Measurements from ENCODE around the gene GPR45.

DNA sequence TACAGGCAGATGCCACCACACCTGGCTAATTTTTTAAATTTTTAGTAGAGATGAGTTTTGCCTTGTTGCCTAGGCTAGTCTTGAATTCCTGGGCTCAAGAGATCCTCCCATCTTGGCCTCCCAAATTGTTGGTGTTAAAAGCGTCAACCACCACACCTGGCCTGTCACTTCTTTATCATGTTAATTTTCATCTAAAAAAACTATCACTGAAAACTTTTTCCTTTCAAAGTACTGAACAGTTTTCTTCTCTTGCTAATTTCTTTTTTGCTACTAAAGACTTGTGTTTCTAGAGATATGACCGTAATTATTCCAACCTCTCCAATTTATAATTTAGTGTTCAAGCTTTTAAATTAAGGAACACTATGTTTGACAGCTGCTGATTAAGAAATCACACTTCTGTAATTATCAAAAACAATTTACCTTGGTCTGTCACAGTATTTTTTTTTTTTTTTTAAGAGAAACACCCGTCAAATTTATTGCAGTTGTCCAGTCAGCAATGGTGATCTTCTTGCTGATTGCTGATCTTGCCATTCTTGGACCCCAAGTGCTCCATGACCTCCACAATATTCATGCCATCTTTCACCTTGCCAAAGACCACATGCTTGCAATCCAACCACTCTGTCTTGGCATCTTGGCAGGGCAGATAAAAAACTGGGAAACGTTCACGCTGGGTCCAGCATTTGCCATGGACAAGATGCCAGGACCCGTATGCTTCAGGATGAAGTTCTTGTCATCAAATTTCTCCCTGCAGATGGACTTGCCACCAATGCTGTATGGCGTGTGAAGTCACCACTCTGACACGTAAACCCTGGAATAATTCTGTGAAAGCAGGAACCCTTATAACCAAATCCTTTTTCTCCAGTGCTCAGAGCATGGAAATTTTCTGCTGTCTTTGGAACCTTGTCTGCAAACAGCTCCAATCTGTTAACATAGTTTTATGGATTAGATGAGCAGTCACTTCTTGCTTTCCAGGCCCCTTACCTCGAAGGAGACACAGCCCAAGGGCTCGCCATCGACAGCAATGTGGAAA is 21.2 kb downstream of the CNOT11 start:
- PRO-cap = no peak

DNA sequence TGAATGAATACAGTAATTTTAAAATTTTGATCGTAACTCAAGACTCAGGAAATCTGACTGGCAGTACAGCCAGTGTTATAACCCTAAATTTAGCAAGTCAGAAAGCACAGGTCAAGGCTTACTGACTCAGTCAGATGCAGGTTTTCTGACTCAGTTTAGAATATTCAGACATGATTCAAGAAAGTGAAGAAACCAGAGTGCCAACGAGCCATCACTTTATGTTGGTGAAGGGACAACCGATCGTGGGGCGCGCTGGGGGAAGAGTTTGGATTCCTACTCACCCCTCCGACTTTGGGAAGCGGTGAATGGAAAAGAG is 1.1 kb downstream of the RNF149 start:
- PRO-cap = no peak

DNA sequence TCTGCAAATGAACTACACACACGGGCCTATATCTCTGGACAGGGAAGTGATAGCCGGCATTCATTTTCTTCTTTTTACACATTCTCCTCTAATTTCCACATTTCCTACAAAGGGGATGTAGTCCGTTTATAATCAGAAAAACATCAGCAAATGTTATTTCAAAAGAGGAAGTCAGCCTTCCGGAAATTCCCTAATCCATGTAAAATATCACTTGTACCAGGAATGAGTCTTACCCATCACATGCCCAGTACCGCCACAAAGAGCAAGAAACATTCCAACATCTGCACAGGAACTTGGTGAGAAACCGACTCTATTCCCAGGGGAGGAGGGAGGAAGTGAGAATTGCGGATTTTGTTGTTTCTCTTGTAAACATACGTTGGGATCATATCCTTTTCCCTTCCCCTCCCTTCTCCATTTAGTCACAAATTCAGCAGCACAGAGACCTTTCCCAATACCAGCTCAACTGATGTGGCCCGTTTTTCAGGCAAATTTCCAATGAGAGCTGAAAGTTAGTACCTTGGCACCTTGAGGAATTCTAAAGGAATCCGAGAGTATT is 10.7 kb downstream of the RFX8 start:
- PRO-cap = no peak

- PRO-cap = no peak
These were observed 927 bp upstream of the MAP4K4 start for GRCh38 chr2:101696439-101697120.

DNA sequence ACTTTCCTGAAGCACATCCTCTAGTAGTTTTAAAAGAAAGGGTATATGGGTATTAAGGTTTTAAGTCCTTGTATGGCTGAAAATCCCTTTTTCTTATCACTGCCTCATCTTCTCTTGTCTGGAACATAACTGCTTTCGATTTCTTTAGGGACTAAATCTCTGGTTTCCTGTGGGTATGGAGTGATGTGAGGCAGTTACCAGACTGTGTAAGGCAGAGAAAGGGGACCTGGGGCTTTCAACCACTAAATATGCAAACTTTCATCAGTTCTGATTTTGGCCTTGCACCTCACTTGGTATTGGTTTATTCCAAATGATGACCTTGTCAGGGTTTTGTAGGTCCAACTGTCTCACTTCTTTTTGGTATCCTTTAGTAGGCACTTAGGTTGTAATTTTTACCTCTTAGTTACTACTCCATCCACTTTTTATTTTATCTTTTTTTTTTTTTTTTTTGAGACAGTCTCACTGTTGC is 9.3 kb downstream of the MAP4K4 start:
- PRO-cap = no peak

DNA sequence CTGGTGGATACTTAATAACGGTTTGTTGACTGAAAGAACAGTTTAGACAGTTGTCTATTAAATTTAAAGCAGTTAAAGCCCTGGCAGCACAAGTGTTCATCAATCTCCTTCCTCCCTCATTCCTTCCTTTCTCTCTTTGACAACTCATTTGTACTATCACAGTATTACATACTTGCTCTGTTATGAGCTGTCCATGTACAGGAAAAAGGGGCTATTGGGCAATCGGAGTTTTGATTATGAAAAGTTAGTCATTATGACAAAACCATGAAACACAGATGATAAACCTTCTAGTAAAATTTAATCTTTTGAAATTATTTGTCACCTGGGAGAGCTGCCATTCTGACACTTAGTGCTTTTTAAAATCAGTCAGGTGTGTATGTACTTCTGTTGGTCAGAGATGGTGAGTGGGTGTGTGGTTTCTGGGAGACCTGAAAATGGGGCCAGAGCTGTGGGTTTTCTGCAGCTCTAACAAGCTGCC is 39.3 kb downstream of the MAP4K4 start:
- PRO-cap = no peak

- PRO-cap = no peak
These were observed 75.2 kb downstream of the MAP4K4 start for GRCh38 chr2:101772500-101773409.

DNA sequence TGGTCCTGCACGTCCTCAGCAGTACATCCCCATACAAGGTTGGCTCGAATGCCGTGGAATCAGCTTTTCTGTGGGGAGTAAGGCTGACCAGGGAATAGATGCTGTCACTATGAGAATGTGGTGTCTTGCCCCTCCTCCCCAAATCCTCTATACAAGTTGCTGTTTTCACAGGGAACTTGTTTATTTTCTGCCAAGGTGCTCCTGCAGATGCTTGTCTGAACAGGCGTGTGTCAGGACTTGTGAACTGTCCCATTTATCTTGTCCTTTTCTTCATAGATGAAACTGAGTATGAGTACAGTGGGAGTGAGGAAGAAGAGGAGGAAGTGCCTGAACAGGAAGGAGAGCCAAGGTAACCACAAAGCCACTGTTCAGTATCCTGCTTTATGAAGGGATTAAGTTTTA is 144.8 kb downstream of the MAP4K4 start:
- PRO-cap = no peak

GRCh38 chr2:102041385-102041749 is 49.6 kb downstream of the IL1R2 start:
- PRO-cap = no peak

DNA sequence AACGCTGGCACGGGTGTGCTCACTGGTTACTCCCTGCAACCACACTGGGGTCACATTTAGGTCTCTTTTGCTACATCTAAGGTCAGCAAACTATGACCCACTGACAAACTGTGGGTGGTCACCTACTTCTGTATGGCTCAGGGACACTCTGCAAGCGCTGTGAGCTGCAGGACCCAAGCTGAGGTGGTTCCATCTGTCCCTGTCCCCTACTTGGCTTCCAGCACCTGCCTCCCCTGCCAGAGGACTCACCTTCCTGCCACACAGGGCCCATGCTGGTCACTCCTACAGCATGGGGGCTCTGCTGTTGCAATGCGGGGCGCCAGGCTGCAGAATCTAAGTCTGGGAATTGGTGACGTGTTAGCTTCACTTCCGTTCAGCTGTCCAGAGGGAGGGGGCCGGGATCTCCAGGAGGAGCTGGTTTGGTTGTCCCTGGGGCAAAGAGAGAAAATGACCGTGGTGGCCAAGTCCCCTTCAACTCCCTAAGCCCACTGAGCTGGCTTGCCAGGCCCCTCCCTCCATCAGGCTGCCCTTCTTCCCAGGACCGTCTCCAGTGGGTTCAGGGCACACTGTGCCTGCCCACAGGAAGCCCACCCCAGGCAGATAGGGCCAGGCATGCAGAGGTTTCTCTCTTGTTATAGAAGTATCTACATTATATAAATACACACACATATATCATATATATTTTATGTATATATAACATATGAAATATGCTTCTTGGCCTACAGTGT is 69.5 kb downstream of the IL1R2 start:
- PRO-cap = no peak

DNA sequence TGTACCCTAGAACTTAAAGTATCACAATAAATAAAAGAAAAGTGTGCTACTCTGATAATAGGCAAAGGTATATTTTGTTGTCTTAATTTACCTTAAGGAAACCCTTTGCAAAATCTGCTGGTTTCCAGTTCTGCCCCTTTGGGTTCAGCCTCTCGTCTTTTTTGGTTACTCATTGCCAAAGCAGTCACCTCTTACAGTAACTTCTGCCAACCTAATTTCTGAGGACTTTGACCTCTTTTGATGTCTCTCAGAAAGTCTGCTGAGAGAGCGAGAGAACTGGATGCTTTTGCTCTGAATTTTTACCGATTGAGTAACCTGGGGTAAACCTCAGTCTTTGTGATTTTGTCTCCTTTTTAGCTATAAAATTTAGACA is 34.9 kb upstream of the IL1R1 start:
- PRO-cap = no peak

DNA sequence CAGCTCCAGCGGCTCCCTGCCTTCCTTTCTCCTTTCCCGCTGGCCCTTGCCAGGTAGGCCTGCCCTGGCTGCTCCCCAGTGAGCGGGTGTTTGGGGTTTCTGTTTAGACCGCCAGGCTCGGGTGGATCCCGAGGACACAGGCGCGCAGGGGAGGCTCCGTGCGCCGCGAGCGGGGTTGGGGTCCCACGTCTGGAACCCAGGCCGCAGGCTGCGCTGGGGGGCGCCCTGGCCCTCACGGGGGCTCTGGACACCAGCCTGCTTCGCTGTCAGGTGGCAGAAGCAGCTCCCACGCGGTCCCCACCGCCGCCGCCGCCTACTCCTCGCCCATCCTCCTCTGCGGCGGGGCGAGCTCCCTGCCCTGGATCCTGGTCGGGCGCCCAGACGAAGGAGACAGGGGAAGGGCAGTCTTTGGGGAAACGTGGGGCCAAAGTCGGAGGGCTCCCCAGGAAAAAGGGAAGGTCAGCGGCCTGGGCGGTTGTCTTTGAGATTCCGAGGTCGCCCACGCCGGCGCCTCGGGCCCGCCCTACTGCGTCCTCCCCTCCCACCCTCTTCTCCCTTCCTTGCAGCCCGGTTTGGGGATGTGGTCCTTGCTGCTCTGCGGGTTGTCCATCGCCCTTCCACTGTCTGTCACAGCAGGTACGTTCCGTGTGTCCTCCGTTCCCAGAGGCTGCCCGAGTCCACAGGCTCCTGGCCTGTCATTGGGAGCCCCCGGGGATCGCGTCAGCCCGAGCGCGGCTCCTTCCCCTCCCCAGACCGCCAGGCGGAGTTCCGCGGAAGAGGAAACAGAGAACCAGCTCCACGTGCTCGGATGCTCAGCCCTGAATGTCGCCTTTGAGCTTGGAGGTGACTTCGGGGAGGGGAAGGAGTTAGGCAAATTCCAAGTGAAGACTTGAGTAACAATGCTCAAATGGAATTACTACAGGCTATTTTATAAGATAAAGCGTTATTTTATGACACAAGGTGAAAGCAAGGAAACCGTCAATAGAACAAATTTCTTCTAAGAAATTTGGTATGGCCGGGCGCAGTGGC is 781 bp downstream of the IL1RL2 start:
- PRO-cap = bidirectional peak, plus-strand start at position 114 of the sequence, minus-strand start at position 47 of the sequence; bidirectional peak, plus-strand start at position 609 of the sequence, minus-strand start at position 750 of the sequence

GRCh38 chr2:102685461-102685965 is 51.2 kb downstream of the MFSD9 start:
- PRO-cap = no peak

DNA sequence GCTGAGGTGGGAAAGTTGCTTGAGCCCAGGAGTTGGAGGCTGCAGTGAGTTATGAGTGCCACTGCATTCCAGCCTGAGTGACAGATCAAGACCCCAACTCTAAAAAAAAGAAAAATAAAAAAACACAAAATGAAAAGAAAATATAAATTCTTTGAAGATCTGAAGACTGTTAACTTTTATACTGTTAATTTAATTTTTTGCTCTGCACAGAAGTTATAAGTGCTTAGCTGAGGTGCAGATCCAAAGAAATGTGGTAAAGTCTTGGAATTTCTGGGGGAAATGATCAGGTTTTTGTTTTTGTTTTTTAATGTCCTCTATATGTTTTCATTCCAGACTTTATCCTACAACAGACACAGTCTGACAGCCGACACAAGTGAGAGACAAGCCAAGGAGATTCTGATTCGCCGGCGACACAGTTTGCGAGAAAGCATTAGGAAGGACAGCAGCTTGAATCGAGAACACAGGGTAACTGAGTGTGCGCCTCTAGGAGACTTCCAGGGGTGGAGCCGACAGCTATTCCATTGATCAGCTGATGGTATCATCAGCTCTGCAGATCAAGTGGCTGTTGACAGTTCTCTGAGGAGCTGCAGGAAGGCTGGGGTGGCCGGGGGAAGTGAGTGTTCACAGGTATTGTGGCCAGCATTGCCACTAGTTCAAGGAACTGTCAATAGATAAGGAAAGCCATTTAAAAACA is 32.3 kb downstream of the MFSD9 start:
- PRO-cap = no peak

GRCh38 chr2:102762151-102762435 is 262 bp downstream of the TMEM182 start:
- PRO-cap = no peak

DNA sequence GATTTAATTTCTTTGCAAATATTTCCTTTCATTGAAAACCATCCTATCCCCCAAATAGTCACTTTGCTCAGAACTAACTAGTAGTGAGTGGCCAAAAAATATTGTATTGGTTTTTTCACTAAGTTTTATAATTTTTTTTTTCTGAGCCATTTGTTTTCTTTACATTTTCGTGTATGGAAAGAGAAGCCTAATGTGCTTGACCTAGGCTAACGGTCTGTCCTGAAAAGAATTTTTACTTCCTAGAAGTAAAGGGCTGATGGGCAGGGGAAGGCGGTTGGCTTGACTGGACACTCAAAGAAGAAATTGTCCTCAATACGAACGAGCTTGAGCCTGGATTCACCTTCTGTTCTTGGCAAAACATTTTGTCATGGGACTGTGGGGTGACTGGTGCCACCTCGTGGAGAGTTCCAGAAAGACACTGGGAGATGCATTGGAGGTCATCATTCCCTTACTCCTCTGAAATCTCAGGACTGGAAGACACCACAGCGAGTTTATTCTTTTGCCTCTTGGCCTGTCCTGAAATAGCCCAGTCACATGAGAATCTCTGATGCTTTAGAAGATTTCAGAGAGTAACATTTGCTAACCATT is 44.3 kb downstream of the TMEM182 start:
- PRO-cap = no peak

GRCh38 chr2:104043944-104044245 is 810.0 kb upstream of the POU3F3 start:
- PRO-cap = no peak

DNA sequence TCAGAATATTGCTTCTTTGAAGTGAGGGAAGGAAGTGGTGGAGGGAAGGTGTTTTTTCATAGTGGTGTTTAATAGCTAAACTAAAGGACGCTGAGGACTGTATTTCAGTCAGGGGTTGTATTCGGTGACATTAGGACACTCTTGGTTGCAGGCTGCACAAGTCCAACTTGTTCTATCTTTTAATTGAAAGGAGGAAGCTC is 69.9 kb downstream of the MRPS9 start:
- PRO-cap = no peak

DNA sequence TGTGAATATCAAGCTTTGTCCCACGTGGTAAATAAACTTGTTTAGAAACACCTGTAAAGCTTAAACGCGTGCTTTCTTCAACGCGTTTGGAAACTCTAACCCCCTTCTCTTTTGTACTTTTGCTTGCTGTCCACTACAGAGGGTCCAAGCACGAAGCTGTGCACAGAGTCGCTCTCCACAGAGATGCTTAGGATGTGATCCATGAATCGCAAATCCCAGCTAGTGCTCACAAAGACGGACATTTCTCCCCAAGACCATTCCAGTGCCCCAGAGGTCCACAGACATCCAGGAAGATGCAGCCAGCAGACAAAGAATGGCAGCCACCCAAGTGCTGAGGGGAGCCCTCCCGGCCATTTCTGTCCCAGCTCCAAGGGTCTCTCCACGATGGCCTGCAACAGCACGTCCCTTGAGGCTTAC is at the start of gene GPR45:
Gene GPR45, plus strand, starts transcription at position 269 of the 417 bp plus-strand sequence.
- PRO-cap = no peak

DNA sequence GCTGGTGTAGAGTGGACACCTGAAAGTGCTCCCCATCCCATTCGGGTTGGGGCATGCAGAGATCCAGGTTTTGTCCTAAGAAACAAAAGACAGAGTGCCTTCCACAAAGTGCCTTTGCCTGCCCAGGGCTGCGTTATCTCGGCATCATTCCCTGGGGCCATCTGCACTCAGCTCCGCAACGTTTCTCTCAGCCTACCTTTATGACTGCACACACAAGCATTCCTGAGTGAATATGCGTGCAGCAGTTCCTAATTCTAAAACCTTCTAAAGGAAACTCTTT is 20.4 kb downstream of the FHL2 start:
- PRO-cap = no peak